PFSK-1 (cell line): Measurements from ENCODE around the genes RIF1, NEB and CACNB4.

DNA sequence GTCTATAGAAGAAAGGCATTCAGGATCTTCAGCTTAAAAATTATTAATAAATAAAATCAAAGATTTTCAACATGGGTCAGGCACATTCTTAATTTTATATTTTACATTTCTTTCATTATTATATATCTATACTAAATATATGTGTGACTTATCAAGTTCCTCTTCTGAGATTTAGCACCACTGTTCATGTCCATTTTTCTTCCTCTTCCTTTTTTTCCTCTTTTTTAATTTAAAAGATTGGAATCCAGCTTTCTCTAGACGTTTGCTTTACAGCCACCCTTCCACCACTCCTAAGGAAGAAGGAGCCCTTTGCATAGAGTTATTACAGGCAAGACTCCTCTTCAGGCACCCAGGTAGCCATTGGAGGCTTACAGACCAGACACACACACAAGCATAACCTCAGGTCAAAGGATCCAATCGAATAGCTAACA lies 2.2 kb upstream of the ZEB2 start:
- RRBS = no CpG with 5 or more reads among the region's 2 CpGs

- RRBS = no CpG with 5 or more reads among the region's 4 CpGs
These were observed 77.5 kb upstream of the ZEB2 start for GRCh38 chr2:144597369-144597896.

GRCh38 chr2:144937942-144938244 lies 418.0 kb upstream of the ZEB2 start:
- RRBS = no CpG with 5 or more reads among the region's 4 CpGs

GRCh38 chr2:145692787-145693492 lies 1173.0 kb upstream of the ZEB2 start:
- RRBS = no CpG with 5 or more reads among the region's 4 CpGs

GRCh38 chr2:146940146-146940702 lies 904.6 kb upstream of the ACVR2A start:
- RRBS = no CpG with 5 or more reads among the region's 4 CpGs

- RRBS = no CpG with 5 or more reads among the region's 4 CpGs
These were observed 240.9 kb downstream of the MBD5 start for GRCh38 chr2:148261715-148262341.

DNA sequence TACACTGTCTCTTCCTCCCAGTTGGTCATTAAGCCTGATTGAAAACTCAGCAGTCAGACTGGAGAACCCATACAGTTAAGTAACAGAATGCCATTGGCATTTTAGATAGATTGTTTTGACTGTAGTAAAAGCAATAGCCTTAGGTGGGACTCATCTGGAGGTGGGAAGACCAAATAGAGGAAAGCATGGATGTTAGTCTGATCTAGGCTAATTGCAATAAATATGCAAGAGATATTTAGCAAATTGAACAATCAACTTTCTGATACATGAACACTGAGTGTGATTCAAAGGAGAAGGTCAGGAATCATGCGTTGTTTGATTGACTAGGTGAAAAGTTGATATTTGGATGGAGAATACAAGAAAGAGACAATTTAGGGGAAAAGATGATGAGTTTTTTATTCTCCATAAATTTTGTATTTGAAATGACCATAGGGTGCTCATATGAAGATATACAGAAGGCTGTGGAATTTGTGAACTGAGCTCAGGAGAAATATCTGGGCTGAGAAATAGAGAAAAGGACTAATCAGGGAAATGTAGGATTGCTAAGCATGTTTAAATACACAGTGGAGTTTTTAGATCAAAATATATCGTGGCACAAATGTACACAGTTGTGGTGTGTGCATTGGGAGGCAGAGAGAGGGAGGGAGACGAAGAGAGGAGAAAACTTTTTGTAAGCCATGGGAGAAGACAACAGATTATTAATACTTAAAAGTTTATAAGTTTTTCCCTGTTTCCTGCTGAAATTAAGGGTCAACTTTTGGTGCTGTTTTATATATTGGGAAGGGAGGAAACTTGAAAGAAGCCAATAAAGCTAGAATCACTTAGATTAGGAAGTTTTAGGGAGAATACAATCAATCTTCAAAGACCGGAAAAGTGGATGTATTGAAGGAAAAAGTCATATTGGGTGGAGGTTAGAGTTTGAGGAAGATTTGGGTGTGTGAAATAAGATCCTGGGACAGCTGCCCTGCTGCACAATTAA lies 242.1 kb downstream of the MBD5 start:
- RRBS = no CpG with 5 or more reads among the region's 4 CpGs

GRCh38 chr2:148815120-148815319 lies 60.0 kb upstream of the KIF5C start:
- RRBS = no CpG with 5 or more reads among the region's 2 CpGs

DNA sequence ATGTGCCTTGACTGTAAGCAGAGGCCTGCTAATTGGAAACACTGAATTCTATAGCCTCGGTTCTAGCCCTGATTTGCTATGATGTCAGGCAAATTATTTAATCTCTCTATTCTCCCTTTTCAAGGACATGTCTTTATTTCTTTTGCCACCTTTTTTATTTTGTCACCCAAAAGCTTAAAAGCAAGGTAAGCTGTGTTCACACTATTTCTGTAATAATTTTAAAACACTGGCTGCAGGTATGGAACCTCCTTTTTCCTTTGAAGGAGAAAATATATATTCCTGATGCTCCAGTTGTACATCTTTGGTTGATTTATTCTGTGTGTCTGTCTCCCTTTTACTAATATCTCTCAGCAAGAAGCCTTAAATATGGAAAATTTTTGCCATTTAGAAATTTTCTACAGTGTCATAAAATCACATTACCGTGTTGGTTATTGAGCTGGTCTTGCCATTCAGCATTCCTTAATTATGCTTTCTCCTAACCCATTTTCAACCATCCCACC lies 47.3 kb downstream of the KIF5C start:
- RRBS = no CpG with 5 or more reads among the region's 2 CpGs

DNA sequence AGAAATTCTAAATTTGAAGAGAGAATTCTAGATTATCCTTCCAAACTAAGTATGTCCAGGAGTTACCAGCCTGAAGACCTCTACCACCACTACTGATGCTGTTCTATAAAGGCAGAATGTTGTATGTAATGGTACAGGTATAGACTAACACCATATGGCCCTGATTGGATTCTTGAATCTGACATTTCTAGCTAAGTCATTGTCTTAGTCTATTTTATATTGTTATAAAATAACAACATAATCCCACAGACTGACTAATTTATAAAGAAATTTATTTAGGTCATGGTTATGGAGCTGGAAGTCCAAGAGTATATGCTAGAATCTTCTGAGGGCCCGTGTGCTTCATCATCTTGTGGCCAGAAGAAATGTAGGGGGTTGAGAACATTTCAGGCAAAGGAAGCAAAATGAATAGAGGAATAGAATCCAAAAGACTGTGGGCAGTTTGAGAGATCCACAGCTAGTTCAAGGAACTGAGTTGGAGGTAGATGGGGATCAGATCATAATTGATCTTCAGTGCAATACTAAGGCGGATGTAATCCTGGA lies 4.0 kb upstream of the MMADHC start:
- RRBS = no CpG with 5 or more reads among the region's 2 CpGs

- RRBS = no CpG with 5 or more reads among the region's 5 CpGs
These were observed 61.1 kb upstream of the MMADHC start for GRCh38 chr2:149648340-149649320.

GRCh38 chr2:150228834-150229165 lies 258.7 kb downstream of the RND3 start:
- RRBS = no CpG with 5 or more reads among the region's 2 CpGs

DNA sequence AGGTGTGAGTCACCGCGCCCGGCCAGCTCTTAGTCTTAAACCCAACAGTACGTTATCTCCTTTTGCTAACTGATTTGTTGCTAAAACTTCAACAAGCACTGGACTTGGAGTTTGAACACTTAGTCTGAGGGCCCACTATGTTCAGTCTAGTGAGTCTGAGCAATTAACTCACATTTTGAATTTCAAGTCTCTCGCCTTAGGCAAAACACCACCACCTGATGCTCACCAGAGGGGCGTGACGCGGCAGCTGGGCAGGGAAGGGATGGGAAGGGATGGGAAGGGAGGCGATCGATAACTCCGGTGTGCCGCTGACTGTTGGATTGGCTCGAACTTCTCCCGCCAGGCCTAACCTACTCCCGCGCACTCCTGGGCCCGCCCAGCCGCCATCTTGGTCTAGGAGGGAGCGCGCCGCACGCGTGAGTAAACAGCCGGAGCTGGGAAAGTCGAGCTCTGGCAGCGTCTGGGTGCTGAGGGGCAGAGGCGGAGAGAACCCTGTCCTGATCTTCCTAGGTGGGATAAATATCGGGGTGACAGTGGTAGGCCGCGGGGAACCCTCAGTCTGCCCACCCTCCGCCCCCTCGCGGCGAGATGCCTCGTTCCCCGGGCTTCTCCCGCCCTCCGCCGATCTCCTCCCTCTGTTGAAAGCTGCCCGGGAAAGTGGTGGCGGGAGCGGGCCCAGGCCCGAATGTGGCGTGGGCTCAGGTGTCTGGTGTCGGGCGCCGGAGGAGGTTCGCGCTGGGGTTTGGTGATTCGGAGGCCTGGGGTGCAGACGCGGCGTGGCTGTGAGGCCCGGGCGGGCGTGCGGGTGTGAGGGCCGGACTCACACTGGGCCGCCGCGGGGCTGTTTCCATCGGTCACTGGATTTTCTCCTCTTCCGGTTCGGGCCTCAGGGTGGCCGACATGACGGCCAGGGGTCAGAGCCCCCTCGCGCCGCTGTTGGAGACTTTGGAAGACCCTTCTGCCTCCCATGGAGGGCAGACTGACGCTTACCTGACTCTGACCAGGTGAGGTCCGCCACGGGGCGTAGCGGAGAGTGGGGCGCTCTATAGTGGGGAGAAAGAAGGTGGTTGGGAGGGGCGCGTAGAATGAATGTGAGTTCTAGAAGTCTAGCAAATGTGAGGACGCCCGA lies at the start of gene RIF1:
RIF1 (plus strand) TSS at position 379 of the 1,129 bp plus-strand sequence.
- RRBS = 1% methylated on average over 25 of the region's 79 CpGs

DNA sequence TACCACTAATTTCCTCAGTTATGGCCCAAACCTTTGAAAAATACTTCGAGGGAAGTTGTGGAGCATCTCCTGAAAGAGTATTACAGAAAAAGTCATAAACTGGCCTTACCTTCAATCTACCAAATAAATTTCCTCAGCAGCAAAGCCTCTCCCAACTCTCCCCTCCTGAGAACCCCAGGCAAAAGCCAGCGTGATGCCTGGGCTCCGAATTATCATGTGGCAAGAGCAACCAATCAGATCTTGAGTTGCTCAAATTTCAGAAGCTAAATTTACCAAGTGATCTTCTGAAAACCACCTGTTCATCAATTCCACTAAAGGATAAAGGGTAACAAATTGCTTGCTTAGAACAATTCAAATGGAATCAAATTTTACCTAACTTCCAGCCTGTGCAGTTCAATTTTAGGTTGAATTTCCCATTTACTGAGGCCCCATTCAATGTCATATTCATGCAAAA lies at the start of gene NEB:
NEB (minus strand) TSS at position 188 of the 454 bp plus-strand sequence.
- RRBS = no CpG with 5 or more reads among the region's 3 CpGs

DNA sequence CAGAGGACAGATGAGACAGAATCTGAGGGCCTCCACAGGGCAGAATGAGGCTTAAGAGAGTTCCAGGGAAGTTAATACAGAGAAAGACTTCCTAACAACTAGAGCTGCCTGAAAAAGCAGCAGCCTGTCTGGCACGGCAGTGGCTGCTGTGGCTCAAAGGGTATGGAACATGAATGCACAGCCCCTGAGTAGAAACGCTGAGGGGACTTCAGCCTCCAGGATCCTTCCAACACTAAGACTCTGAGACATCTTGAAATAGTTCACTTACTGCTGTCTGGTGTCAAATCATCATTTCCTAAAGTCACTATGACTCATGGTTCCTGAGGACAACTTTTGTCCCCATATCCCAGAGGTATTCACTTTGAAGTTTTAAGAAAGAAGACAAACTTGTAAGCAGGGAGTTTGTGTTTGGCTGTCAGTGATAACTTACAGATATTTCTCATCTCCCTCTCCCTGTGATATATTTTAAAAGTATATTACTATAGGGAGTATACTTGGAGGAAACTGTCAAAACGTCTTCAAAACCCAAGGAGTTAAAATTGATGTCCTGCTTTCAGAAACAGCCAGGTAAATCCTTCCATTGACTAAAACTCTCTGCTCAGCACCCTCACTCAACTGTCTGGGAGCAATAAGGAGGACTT lies 33.3 kb upstream of the NEB start:
- RRBS = no CpG with 5 or more reads among the region's 3 CpGs

DNA sequence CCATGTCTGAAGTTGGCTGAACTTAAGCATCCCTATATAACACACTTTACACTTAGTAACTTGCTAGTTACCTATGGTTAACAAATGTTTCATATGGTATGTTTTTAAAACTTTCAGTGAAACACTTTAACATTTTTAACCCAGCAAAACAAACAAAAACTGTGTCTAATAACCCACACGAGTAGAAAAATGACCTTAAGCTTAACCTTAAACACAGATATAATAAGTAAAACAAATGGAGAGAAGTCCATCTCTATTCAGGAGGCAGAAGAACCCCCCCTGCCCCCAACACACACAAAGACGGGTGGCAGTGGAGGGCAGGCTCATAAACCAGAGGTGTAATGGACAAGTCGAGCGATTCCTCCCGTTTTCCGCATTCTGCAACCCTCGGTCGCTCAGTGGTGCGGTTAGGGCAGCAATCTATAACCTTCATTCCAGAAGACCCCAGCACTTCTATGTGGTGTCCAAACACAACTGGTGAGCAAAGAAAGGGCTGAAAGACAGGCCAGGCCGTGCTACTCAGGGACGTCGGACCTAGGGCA lies 843 bp downstream of the ARL5A start:
- RRBS = no CpG with 5 or more reads among the region's 12 CpGs

DNA sequence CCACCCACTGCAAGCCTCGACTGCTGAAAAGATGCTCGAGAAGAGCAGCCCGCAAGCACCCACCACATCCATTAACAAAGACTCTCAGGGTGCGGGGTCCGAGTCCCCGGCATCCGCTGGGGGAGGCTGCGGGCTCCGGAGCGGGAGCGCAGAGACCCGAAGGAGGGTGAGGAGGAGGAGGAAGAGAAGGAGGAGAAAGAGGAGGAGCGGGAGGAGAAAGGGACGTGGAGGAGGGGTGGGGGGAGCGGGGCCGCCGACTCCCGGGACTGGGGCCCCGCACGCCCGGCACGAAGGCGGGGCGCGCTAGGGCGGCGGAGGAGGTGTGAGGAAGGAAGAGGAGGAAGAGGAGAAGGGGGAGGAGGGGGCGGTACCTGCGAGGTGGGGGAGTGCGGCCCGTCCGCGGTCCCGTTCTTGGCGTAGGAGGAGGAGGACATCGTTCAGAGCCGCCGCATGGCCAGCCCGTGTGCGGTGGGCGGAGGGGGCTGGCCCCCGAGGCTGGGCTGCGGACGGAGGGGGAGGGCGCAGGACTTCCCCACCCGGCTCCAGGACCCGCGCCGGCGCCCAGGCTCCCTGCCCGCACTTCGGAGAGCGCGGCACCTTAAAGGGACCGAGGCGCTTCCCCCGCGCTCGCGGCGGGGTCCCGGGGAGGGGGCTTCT lies at the start of gene CACNB4:
CACNB4 (minus strand) TSS at position 467 of the 657 bp plus-strand sequence.
- RRBS = under 1% methylated on average over 13 of the region's 62 CpGs

- RRBS = no CpG with 5 or more reads among the region's 7 CpGs
These were observed 130.1 kb downstream of the FMNL2 start for GRCh38 chr2:152464853-152465609.

- RRBS = no CpG with 5 or more reads among the region's 8 CpGs
These were observed 72.9 kb downstream of the PRPF40A start for GRCh38 chr2:152644193-152644965.